Hepatocyte (in vitro differentiated cells and primary cell): ENCODE measurements around the gene C5orf15.

DNA sequence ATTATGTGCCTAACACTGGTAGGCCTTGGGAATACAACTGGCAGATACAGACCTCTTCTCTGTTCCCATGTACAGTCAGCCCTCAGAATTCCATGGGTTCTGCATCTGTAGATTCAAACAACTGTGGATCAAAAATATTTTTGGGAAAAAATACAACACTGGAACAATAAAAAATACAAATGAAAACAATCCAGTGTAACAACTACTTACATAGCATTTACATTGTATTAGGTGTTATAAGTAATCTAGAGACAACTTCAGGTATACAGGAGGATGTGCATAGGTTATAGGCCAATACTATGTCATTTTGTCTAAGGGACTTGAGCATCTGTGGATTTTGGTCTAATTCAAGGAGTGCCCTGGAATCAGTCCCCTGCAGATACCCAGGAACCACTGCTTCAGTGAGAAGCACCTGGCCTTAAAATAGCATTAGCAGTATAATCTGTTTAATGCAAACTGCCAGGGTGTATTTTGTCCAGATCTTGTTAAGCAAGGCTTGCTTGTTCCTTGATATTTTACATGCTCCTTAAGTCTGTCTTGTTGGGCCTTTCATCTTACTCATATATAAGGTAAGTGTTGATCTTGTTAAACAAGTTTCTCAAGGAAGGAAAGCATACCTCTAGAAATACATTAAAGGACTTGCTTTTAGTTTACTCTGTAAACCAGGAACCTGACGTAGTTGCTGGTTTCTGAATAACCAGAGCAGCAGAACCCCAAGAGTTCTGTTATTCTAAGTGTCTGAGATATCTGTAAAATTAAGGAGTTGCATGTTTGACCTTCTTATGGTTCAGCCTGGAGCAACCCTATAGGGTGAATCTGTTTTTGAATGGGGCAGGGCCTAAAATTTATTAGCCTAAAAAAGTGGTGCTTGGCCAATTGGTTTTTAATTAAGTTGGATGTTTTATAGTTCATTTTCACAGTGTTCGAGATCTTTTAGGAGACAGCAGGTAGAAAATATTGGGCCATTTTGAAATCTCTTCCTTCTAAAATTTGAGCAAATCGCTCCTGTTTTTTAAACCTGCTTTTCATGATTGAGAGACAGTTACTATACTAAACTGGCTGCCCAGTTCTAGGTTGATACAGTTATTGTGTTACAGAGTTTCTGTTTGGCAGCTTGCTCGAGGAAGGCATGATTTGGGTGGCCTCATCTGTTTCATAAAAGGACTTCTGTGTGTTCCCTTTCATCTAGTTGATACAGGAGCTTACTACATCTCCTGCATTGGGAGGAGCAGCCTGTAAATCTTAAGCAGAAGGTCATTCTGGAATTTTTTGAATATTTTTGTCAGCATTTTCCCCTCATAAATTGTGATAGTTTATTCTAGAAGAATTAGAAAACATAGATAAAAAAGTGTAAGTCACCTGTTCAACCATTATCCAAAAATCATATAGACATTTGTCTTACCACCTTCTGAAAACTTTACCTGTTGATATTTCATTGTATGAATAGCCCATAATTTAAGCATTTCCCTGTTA, 13.8 kb downstream of the HSPA4 start:
- RAMPAGE, long total RNA = no peak
- RRBS = no CpG with 5 or more reads among the region's 4 CpGs

DNA sequence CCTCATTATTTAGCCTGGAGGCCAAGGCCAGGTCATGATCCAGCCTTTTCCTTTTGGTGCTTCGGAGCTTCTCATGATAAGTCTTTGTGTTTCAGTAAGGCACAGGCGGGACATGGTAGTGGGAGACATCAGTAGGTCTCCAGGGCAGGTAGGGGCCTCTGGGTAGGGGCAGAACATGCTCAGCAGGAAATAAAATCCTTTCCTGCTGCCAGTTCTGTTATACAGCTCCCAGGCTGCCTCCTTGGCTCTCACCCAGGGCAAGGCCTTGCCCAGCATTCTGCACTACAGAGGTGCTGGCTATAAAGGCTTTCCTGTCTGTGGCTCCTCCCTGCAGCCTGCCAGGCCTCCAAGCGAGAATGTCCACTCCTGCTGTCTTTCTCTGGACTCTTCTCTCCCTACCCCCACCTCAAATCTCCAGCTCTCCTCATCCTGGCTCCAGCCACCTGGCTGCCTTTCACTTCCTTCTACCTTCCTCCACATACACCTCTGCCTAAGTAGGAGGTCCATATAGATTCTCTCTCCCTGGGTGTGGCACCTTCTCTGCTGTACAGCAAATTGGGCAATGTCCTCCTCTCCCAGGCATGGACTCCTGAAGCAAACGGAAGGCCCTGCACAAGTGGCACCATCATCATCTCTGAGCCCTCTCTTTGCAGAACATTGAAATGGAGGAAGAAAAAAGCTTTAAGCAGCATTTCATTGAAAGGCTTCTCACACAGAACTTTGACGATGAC, 128.6 kb downstream of the FSTL4 start:
- RAMPAGE, long total RNA = no peak
- RRBS = no CpG with 5 or more reads among the region's 5 CpGs

- RAMPAGE, long total RNA = no peak
- RRBS = no CpG with 5 or more reads among the region's 17 CpGs
Observed at GRCh38 chr5:133825432-133826302, 142.8 kb downstream of the C5orf15 start.

- RAMPAGE, long total RNA = no peak
- RRBS = 91% methylated on average over 4 of the region's 9 CpGs
Observed at GRCh38 chr5:133928611-133929377, 39.6 kb downstream of the C5orf15 start.

GRCh38 chr5:133930102-133930806, 38.2 kb downstream of the C5orf15 start:
- RAMPAGE, long total RNA = no peak
- RRBS = no CpG with 5 or more reads among the region's 13 CpGs

DNA sequence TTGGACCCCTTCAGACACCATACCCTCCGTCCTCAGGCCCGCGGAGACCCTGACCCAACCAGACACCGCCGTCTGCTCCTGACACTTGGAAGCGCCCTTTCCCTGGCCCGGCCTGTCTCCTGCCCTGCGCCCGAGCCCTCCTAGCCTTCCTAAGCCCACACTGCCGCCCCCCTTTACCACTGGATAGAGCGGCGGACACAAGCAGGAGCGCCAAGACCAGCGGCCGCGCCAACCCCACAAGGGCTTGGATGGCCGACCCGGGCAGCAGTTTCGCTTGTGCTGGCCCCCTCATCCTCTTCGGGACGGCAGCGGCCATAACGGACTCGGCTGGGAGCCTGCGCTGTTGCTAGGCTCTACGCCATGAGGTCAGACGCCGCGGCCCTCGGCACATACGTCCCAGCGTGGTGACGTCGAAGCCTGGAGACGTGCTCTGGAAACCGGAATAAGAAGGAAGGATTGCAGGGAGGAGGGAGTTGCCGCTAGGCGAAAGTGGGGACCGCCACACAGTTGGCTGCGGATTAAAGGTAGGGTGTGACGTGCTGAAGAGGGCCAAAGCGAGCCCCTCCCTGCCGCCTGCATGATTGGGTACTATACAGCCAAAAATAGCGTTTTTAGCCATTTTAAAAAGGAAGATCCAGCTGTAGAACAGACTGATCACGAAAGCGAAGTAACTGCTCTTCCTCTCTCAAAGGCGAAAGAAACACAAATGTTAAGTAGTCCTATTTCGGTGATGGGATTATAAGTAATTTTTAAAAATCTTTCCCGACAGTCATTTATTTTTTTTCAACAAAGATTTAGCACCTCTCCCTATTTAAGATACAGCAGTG, at the start of gene C5orf15:
Gene C5orf15, minus strand, starts transcription at position 357 of the 827 bp plus-strand sequence.
- RAMPAGE, long total RNA = start-site peak on the minus strand centred at position 344 of the sequence, 49 bp wide, 911 and 286 reads in 2 replicates
- RRBS = no CpG with 5 or more reads among the region's 49 CpGs

- RAMPAGE, long total RNA = no peak
- RRBS = no CpG with 5 or more reads among the region's 47 CpGs
Observed at GRCh38 chr5:134070754-134071780, 43.4 kb upstream of the TCF7 start.

GRCh38 chr5:134111565-134112815, 2.5 kb upstream of the TCF7 start:
- RAMPAGE, long total RNA = no peak
- RRBS = no CpG with 5 or more reads among the region's 7 CpGs

GRCh38 chr5:134132219-134133099, 18.0 kb downstream of the TCF7 start:
- RAMPAGE, long total RNA = no peak
- RRBS = no CpG with 5 or more reads among the region's 18 CpGs

GRCh38 chr5:134143696-134144550, 29.4 kb downstream of the TCF7 start:
- RAMPAGE, long total RNA = no peak
- RRBS = no CpG with 5 or more reads among the region's 4 CpGs

GRCh38 chr5:134189841-134190473, 13.2 kb upstream of the SKP1 start:
- RAMPAGE, long total RNA = no peak
- RRBS = no CpG with 5 or more reads among the region's 6 CpGs

DNA sequence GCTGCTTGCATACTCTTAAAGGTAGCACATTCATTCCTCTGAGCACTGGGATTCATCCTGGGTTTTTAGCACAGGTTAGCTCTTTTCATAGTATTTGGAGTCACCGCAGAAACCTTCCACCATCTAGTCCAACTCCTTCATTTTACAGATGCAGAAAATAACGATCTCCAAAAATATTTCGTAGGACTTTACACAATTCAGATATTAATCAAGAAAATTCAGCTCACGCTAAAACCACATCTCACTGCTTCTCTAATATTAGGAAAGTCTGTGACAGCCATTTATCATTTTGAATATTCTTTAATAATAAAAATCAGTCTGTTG, 22.0 kb downstream of the PPP2CA start:
- RAMPAGE, long total RNA = no peak
- RRBS = no CpG with 5 or more reads among the region's 4 CpGs

- RAMPAGE, long total RNA = no peak
- RRBS = no CpG with 5 or more reads among the region's 4 CpGs
Observed at GRCh38 chr5:134389908-134390997, 18.9 kb downstream of the UBE2B start.

GRCh38 chr5:134553913-134554411, 28.5 kb downstream of the JADE2 start:
- RAMPAGE, long total RNA = no peak
- RRBS = no CpG with 5 or more reads among the region's 6 CpGs

DNA sequence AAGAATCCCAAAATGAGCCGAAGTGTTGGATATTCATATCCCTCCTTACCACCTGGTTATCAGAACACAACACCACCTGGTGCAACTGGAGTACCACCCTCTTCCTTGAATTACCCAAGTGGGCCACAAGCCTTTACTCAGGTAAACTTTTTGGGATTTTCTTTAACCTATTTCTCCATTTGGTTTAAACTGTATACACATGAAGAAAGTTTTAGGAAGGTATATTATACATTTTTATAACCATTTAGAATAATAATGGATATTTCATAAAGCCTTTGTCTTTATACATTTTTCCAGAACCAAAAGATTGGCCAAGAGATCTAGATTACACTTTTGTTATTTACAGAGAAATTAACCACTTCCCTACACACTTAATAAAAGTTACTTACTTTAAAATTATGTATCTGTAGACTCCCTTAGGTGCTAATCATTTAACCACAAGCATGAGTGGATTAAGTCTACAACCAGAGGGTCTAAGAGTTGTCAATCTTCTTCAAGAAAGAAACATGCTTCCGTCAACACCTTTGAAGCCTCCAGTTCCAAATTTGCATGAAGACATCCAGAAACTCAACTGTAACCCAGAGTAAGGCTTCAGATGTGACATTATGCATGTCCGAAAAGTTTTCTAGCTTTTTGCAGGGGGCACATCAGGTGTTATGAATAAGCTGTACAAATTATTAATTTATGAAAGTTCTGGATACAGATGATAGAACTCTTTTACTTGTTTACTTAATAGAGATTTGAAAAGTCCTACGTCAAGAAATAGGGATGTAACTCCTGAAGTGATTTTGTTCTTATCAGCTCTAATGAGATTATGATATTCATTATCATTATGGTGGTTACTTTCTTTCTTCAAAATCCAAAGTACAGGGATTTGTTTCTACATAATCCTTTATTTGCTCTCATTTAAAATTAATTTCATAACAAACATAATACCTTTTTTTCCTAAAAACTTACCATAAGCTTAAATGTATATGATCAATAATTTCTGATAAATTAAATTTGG, 26.4 kb downstream of the SEC24A start:
- RAMPAGE, long total RNA = no peak
- RRBS = no CpG with 5 or more reads among the region's 4 CpGs

DNA sequence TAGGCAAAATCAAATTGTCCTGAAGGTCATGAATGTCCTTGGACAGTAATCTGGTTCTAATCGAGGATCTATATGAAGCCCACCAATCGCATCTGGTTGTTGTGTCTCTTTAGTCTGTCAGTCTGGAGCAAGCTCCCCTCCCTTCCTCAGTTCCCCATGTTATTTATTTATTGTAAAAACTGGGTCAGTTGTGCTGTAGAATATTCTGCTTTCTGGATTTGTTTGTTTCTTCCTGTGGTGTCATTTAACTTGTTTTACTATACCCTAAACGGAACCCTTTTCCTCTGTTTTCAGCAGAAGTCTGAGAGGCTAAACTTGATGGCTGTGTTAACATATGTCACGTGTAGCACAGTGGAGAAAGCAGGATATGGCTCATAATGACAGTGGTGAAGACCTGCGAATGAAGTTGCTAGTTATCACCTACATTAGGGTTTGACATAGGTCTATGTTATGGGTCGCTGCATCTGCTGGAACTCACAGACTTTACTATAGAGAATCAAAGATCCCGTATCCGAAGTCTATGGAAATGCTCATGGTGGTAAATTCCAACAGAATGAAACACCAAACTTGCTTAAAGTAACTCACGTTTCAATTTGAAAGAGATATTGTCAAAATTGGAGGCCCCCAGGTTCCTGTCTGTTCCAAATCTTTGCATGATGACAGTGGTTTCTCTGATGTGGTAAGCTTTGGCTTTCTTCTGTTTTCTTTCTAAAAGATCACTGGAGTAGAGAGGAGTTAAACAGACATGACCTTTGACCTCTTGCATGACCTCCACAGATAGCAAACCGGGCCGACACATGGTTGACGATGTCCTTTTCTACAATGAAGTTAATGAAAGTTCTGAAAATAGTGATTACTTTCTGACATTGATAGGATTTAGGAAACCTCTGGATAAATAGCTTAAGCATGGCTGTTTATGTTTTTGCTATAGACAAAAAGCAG, 3.3 kb upstream of the CATSPER3 start:
- RAMPAGE, long total RNA = no peak
- RRBS = no CpG with 5 or more reads among the region's 12 CpGs

GRCh38 chr5:135028627-135029091, 5.4 kb downstream of the PITX1 start:
- RAMPAGE, long total RNA = no peak
- RRBS = 12% methylated on average over 43 of the region's 52 CpGs

DNA sequence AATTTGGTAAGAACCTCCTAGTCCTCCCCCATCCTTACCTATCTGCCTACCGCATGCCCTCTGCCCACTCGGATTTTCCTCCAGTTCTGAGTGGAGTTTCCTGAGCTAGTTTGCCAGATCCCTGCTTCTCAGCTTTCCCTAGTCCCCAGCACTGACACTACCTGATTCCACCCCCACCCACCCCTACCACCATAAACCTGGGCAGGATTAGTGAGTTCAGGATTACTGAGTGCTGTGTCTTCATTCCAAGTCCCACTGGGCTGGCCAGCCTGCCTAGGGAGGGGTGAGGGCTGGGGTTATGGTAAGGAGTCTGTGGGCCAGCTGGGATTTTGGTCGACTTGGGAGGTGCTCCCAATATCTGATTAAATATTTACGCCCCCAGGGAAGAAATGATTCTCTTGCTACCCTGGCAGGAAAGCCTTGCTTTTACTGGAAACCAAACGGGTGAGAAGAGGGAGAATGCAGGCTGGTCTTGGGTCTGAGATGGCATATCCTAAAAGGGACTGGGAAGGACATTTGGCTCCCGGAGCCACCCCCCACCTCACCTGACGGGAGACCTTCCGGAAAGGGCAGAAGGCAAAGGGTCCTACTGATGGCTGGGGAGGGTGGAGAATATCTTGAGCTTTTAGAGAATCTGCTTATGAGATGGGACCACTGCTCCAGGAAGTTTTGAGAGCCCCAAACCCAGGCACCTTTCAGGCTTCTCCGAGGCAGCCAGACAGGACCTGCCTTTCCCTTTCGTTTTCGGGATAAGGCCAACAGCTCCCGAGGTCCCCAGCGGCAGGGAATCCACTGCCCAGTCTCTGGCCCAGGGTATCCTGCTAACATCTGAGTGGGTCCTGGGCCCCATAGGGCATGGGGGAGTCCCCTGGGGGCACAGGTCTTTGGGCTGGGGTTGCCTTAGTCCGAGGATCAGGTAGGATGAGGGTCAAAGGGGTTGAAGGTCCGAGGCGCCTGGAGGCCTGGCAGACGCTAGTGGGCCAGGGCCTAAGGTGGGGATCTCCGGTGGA, 3.6 kb downstream of the PITX1 start:
- RAMPAGE, long total RNA = no peak
- RRBS = 3% methylated on average over 2 of the region's 18 CpGs

GRCh38 chr5:135127750-135128319, 93.8 kb upstream of the PITX1 start:
- RAMPAGE, long total RNA = no peak
- RRBS = no CpG with 5 or more reads among the region's 11 CpGs

DNA sequence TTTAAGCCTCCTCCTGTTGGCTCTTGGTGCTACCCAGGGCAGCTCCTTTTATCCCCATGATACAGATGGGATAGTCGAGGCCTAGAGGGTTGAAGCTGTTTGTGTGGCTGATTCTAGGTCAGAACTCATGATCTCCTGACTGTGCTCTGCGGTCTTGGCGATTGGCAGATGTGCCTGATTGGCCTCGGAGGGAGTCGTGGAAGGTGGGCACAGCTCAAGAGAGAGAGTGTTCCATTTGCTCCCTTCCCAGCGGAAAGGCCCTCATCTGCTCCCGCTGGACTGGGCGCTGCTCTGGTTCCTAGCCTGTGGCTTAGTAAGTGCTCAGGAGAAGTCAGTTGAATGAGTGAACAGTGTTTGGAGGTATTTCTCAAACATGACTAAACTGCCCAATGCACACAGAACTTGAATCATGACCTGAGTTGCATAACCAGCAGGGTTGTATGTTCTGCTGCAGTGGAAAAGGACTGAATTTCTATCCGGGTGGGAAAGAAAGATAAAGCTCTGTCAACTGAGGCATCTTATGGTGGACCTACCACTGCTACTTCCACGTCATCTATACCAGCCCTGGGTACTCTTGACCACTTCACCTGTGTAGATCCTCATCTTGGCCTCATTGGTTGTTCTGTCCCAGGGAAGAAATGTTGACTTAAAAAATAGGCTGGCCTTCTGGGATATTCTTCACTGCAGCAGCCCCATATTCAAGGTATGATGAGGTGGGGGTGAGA, 120.2 kb upstream of the PITX1 start:
- RAMPAGE, long total RNA = no peak
- RRBS = no CpG with 5 or more reads among the region's 10 CpGs